Right common carotid artery plus branches (tissue), 1 donor: ENCODE measurements around a stretch of chr9.

DNA sequence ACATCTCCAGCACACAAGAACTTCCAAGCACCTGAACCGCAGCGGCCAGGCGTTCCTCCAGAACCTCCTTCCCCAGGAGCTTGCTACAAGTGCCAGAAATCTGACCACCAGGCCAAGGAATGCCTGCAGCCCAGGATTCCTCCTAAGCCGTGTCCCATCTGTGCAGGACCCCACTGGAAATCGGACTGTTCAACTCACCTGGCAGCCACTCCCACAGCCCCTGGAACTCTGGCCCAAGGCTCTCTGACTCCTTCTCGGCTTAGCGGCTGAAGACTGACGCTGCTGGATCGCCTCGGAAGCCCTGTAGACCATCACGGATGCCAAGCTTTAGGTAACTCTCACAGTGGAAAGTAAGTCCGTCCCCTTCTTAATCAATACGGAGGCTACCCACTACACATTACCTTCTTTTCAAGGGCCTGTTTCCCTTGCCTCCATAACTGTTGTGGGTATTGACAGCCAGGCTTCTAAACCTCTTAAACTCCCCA is 357.6 kb upstream of the TNC start:
- PRO-cap, result no peak

DNA sequence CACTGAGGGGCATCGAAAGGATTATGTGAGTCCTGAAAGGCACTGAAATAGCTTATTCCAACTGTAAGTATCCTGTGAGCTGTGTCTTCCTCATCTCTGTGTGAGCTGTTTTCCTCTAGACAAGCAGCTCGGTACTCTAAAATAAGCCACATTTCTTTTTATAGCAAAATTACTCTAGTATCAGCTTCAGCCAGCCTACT is 484.8 kb upstream of the PAPPA start:
- PRO-cap, result no peak

GRCh38 chr9:116318459-116319150 is 165.0 kb downstream of the PAPPA start:
- PRO-cap, result no peak

DNA sequence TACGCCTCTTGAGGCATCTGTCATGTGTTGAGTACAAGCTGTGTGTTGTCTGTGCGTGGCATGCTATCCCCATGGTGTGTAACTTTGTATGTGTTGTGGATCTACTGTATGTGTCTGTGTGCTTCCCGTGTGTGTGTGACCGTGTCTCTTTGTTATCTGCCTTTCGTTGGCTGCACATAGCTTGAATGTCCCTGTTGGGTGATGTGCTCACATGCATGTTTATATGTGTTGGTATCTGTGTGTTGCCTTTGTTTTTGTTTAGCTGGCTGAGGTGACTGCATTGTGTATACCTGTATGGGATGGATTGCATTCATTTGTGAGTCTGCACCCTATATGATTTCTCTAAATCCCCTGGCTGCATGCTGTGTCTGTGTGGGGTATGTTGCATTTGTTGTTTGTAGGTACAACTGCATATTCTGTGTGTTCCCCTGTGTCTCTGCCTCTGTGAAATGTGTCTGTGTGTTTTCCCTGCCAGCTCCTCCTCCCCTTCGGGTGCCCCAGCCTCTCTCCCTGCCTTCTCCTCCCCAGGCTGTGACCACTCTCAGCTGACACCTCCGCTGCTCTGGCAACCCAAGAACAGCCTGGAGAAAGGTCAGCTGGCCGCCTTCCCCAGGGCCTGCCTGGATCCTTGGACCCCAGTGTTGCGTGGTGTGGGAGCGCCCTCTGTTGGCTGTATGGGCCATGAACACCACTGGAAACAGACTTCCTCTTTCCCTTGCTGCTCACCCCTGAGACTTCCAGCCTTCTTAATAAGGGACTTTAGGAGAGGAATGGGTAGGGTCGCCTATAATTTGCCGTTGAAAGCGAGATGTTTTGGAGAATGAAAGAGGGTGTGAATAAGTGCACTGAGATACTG is 115.2 kb upstream of the TRIM32 start:
- PRO-cap, result no peak

DNA sequence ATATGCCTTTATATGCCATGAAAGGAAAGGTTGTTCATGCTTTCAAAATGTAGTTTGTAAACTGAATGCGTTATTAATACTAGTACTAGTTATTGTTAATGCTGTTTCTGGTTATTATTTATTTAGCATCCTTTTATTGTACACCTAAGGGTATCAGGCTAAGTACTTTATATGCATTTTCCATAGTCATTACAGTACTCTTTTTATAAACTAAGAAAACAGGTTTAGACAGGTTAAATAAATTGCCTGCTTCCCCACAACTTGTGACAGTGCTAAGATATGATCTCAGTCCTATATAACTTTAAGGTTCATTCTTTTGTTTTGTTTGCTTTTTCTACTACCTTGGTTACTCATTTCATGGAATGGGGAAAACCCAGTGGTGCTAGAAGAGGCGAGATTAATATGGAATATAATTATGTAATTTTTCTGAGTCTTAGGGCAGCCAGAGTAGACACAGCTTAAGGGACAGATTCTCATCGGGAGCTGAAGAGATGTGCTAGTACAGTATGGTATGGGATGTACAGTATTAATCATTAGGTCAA is 6.0 kb downstream of the TRIM32 start:
- PRO-cap, result no peak

DNA sequence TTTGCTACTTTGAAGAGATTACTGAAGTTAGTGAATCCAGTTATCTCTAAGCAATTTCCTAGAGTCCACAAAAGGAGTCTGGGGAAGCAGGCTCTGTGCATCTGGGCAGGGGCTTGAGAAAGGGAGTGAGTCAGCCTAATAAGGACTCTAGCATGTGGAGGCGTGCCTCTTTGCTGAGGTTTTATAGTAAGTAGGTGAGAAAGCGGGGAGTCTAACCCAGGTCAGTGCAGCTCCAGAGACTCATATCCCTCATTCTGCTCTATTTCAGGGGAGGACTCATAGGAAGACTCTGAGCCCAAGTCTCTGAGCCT is 149.9 kb downstream of the TRIM32 start:
- PRO-cap, result no peak

DNA sequence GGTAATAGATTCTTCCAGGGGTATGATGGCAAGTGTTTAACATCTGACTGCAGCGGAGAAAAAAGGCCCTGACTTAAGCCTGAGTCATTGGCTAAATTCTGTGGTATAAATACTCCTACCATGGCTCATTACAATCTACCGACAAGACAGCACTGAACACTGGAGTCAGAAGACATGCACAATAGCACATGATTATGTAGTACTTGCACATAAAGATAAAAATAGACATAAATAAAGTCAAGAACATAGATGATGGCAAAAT is 439.9 kb downstream of the BRINP1 start:
- PRO-cap, result no peak

- PRO-cap, result no peak
Measured at GRCh38 chr9:119044807-119045050, 324.5 kb downstream of the BRINP1 start.

GRCh38 chr9:119802501-119803126 is 433.4 kb upstream of the BRINP1 start:
- PRO-cap, result no peak

DNA sequence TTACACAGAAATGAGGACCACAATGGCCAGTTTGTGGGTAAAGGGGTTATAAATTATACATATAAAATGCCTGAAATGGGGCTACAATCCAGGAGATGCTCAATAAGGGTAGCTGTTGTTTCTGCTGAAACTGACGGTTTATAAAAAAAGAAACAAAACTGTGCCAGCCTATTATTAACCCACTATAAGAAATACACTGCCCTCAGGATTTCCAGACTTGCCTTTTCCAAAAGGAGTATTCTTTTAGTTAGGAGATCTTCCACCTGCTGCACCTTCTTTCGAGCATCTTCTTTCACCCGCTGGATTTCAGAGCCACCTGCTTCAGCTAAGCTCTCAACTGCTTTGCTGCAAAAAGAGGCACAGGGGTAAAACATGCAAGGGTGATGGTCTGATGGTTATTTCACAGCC is 41.1 kb downstream of the CDK5RAP2 start:
- PRO-cap, result no peak

GRCh38 chr9:120646238-120647551 is 66.7 kb upstream of the CDK5RAP2 start:
- PRO-cap, result no peak

- PRO-cap, result no peak
Measured at GRCh38 chr9:120730659-120731683, 16.7 kb upstream of the MEGF9 start.

GRCh38 chr9:120765675-120766280 is 27.4 kb downstream of the FBXW2 start:
- PRO-cap, result no peak

GRCh38 chr9:120847325-120848529 is 5.0 kb upstream of the PSMD5 start:
- PRO-cap, result no peak

- PRO-cap, result unidirectional peak, minus-strand start at chr9:120929380
Measured at GRCh38 chr9:120929248-120929458, 2.6 kb upstream of the TRAF1 start.

DNA sequence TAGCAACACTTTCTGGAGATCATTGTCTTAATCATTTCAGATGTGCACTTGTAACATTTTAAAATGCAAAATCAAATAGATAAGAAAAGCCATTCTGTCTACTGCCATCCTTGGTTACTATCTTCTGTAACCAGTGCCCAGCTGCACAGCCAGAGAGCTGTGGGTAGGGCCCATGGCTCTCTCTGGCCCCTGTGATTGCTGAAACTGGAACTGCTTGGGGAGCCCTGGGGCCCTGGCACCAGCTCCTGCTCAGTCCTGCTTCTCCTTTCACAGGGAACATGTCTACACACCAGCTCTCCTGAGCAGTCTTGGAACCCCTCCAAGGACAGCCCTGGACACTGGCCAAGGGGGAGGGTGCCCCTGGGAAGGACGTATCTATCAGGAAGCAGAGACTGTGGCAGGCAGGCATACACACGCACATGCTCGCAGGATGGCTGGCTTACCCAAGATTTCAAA is 8.7 kb upstream of the TRAF1 start:
- PRO-cap, result bidirectional peak, plus-strand start at position 388 of the sequence, minus-strand start at position 269 of the sequence

DNA sequence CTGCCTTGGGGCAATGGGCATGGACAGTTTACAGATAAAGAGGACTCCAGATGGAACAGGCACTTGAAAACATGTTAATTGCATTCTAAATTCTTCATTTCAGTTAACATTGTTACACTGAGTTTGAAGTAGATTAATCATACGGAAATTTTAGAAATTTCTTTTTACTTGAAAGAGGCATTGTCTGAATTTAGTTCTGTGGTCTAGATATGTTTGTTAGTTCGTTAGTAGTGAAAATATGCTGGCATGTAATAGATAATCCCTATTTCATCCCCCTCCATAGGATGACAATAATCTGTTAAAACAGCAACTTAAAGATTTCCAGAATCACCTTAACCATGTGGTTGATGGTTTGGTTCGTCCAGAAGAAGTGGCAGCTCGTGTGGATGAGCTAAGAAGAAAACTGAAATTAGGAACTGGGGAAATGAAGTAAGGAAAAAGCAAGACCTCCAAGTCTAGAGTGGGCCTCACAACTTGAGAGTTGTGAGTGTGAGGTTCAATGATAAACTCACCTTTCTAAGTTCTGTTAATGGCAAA is 61.2 kb downstream of the RAB14 start:
- PRO-cap, result no peak

DNA sequence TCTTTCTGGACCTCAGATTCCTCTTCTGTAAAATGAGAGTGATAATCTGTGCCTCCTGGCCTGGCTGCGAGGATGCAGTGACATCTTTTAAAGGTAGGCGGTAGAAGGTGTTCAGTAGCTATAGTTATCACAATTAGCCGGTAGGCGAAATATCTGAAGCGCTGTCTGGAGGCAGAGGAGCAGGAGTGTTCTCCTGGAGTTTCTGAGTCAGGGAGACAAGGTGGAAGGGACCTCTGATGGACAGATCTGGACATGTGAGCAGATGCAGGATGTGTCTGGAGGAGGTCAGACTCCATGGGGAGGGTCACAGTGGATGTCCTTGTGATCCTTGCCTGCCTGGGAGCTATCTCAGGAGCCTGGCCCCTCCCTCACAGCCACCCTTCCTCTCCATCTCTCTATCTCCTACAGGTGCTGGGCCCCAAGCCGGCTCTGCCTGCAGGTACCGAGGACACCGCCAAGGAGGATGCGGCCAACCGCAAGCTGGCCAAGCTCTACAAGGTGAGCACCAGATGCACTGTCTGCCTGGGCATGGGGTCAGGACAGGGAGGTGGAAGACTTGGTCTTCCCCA is 45.6 kb downstream of the GSN start:
- PRO-cap, result no peak

DNA sequence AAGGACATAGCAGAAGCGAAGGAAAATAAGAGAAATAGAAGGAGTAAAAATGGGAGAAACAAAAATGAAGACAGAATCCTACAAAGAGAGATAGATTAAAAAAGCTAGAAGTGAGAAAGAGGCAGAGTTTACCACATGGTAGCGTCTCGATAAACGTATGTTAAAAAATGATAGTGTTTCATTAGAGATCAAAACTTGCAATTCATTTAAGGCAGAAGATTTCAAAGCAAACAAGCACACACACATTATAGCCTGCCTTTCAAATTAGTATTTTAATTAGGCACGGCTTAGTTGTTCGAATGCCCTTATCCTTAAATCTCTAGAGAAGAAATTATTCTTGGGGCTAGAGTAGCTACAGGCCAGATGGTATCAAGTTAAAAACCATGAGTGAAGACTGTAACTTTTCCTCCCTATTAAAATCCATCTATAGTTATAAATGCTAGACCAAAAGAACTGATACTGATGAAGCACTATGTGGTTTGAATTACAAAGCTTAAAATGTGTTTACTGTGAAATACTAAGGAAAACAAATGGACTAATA is 5.9 kb downstream of the STOM start:
- PRO-cap, result no peak

- PRO-cap, result unidirectional peak, plus-strand start at chr9:121365199
Measured at GRCh38 chr9:121364976-121365491, 5.0 kb downstream of the STOM start.